ENCODE measurements around the genes RUVBL2 and PRRG2.

DNA sequence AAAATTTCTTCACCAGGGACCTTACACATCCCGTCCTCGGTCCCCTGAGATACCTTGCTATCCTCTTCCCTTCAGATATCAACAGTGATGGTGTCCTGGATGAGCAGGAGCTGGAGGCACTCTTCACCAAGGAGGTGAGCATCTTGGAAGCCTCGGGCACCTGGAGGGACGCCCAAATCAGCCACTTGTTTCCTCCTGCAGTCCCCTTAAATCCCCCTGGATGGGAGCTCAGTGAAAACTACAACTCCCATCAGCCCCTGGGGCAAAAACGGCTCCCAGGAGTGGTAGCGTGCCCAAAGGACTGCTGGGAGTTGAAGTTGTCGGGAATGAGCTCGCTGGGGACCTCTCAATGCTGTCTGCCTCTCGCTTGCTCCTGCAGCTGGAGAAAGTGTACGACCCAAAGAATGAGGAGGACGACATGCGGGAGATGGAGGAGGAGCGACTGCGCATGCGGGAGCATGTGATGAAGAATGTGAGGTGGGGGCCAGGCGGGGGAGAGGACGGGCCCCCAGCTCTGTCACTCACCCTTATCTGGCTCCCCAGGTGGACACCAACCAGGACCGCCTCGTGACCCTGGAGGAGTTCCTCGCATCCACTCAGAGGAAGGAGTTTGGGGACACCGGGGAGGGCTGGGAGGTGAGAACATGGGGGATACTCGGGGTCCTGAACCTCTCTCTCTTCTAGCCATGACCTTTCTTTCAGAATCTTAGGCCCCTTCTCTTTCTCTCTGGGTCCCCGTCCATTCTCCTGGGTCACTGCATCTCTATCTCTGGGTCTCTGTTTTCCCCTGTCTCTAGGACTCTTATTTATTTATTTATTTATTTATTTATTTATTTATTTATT, 14.6 kb upstream of the DHDH start:
- PRO-cap = no peak

DNA sequence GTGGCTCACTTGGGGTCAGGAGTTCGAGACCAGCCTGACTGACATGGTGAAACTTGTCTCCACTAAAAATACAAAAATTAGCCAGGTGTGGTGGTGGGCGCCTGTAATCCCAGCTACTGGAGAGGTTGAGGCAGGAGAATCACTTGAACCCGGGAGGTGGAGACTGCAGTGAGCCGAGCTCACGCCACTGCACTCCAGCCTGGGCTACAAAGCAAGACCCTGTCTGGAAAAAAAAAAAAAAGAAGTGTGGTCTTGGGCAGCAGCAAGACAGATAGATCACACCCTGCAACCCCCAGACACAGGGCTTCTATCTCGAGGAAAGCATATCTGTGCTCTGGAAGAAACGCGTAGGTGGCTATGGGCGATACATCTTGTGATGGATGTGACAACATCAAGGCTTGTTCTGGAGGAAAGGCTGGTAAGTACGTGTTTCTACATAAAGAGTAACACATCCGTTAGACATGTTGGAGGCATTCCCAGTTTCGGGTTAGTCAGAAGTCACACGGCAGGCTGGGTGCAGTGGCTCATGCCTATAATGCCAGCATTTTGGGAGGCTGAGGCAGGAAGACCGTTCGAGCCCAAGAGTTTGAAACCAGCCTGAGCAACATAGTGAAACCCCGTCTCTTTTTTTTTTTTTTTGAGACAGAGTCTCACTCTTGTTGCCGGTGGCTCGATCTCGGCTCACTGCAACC, 6.6 kb upstream of the DHDH start:
- PRO-cap = bidirectional peak, plus-strand start at position 494 of the sequence, minus-strand start at position 311 of the sequence

DNA sequence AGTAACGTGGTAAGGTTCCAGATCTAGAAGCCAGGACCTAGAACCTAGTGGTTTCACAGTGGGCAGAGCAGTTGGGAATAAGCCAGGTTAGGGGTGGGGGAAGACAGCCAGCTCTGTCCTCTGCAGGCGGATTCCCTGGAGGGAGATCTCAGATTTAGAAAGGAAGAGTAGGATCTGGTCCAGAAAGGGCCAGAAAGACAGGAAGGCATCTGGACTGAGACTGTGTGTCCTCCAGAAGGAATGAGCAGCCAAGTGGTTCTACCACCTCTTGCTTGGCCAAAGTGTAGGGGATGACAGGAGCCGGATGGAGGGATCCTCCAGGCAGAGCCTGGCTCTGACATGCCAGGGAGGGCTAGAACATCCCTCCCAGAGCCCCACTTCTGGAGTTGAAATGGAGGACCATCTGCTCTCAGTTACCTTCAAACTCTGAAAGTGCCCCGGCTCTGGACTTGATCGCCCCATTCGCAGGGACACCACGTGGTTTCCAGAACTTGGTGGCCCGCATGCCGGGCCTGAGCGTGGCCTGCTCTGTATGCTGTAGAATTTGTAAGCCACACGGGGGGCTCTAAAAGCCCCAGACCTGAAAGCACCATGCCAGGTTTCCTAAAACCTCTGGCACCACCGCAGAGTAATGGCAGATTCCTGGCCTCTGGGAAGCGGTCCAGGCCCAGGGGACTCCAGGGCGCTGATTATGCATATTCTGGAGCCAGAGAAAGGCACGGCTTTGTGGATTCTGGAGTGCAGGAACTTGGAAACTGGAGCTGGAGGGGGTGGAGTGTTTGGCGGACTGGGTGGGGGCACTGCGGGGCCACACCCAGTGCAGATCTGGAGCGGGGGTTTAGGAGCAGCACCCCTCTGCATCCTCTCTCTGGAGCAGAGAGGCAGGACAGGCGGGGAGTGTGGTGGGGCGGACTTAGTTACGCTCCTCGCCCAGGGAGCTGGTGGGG, 3.5 kb downstream of the FTL start:
- PRO-cap = no peak

DNA sequence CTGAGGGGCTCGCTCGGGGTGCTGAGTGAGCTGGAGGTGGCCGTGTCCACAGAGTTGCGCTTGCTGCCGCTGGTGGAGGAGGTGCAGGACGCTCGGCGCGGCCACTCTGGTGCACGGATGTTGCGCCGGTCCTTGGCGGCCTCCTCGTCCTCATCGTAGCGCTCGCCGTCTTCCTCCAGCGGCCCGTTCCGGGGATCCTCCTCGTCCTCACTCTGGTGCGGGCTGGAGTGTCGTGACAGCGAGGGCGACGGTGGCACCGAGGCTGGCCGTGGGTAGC, 4.2 kb downstream of the FTL start:
- PRO-cap = no peak

DNA sequence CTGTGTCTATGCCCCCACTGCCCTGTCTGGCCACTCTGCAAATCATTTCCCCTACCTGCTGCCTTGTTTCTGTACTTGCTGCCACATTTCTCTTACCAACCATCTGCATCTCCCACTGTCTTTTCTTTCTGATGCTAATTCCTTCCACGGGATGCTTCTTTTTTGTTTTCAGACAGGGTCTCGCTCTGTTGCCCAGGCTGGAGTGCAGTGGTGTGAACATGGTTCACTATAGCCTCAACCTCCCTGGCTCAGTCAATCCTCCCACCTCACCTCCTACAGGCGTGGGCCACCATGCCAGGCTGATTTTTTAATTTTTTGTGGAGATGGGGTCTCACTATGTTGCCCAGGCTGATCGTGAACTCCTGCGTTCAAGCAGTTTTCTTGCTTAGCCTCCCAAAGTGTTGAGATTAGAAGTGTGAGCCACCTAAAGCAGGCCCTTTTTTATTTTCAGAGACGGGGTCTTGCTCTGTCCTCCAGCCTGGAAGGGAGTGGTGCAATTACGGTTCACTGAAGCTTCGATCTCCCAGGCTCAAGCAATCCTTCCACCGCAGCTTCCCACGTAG, 4.8 kb downstream of the GYS1 start:
- PRO-cap = no peak

- PRO-cap = bidirectional peak, plus-strand start at chr19:48993508, minus-strand start at chr19:48993309; bidirectional peak, plus-strand start at chr19:48993825, minus-strand start at chr19:48993740
Measured at GRCh38 chr19:48993432-48994009, at the start of gene RUVBL2. TSS of gene RUVBL2 (plus strand) at chr19:48993887.

- PRO-cap = no peak
Measured at GRCh38 chr19:49013874-49014612, 2.8 kb downstream of the LHB start.

DNA sequence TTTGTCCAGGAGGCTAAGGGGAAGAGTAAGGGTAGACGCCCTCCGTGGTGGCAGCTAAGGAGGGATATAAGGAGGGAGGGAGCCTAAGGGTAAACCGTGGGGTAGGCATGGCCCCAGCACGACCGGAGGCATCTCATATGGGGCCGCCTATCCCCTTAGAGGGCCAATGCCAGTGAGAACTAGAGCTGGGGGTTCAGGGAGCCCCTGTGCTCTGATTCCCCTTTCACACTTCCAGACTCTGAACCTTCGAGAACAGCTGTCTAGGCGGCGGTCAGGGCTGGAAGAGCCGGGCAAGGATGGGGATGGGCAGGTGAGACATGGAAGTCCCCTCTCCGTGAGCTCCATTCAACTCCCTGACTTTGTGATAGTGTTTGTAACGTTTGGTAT, 10.4 kb downstream of the PPFIA3 start:
- PRO-cap = no peak

GRCh38 chr19:49133321-49134210, 14.2 kb downstream of the PPFIA3 start:
- PRO-cap = no peak

- PRO-cap = no peak
Measured at GRCh38 chr19:49155701-49156533, 721 bp upstream of the HRC start.

- PRO-cap = no peak
Measured at GRCh38 chr19:49160364-49160815, 2.8 kb downstream of the TRPM4 start.

DNA sequence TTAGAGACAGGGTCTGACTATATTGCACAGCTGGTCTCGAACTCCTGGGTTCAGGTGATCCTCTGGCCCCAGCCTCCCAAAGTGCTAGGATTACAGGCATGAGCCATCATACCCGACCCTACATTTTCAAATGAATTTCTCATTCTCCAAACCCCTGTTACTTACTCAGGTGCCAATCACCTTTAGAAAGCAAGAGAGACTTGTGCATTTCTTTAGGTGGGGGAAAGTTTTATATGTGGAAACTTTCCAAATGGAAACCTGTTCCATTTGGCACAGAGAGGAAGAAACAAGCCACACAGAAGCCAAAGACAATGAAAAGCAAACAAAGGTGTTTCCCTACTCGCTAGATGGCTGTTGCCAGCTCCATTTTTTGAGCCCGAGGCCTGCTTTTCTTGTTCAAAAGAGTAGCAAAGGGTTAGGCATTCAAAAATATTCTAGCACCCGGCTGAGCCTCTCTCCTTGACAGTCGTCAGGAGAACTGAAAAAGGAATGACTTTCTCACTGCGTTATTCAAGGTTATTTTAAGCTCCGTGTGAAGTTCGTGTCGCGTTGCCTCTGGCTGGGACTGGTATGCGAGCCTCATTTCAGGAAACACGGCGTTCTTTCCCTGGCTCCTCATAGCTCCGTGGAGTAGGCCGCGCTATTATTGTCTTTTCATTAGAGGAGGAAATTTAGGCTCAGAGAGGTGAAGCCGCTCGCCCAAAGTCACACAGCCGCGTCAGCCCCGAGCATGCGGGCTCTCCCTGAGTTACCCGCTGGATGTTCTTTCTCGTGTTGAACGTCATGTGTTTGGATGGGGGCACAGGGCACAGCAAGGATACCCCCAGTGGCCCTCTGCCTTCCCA, 7.6 kb downstream of the TRPM4 start:
- PRO-cap = no peak

DNA sequence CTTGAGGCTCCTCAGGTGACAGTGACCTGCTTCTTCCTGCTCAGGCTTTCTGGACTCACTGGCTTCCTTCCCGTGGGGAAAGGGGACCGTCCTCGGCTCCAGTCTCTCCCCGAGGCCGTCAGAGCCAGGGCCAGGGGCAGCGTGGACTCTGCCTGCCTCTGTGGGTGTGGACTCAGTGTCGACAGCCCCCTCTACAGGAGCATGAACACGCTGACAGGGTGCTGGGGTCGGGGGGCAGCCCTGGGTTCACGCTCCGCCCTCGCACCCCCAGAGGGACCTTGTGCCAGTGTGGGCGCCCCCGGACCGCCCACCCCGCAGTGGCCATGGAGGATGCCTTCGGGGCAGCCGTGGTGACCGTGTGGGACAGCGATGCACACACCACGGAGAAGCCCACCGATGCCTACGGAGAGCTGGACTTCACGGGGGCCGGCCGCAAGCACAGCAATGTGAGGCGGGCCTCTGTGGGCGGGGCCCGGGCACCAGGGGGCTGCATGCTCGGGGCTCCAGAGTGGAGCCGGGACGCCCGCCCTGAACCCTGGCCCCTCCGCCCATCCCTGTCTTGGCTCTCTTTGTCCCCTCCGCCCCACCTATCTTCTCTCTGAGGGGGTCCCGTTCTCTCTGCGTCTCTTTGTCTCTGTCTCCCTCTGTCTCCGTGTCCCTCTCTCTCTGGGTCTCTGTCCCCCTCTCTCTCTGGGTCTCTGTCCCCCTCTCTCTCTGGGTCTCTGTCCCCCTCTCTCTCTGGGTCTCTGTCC, 8.4 kb downstream of the TRPM4 start:
- PRO-cap = no peak

GRCh38 chr19:49331469-49332573, 3.4 kb upstream of the CD37 start:
- PRO-cap = no peak

DNA sequence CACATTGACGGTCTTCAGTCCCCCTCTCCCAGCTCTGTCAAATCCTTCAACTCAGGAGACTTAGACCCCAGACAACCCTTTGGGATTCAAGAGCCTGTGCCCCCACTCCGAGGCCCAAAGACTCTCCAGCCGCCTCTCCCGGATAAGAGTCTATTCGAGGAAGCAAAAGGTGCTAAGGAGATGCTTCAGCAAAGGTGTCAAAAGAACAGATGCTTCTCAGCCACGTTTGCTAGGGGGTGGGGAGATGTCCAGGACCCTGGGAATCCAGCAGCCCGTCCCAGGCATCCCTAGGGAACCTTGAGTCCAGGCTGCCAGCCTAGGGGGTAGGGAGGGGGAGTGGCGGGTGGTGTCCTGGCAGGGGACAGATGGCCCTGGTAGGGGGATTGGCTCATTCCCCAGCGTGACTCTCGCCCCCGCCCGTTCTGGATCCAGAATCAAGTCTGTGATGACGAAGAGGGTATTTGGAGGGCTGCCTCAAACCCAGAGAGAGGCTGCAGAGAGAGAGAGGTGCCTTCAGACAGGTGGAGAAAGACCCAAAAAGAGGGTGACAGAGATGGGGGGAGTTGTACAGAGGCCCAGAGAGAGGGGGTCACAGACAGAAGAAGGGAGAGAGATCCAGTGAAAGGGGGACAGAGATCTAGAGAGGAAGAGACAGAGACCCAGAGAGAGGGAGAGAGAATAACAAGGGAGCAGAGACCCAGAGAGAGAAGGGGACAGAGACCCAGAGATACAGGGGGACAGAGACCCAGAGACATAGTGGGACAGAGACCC, 4.1 kb downstream of the SLC17A7 start:
- PRO-cap = no peak

- PRO-cap = bidirectional peak, plus-strand start at chr19:49443127, minus-strand start at chr19:49443039
Measured at GRCh38 chr19:49442120-49443358, 1.2 kb upstream of the SLC17A7 start.

- PRO-cap = no peak
Measured at GRCh38 chr19:49488744-49489217, 1.4 kb downstream of the RPL13A start.

- PRO-cap = no peak
Measured at GRCh38 chr19:49517048-49517504, 4.6 kb downstream of the FCGRT start.

- PRO-cap = bidirectional peak, plus-strand start at chr19:49581333, minus-strand start at chr19:49581243
Measured at GRCh38 chr19:49580899-49581559, at the start of gene PRRG2. TSS of gene PRRG2 (plus strand) at chr19:49581316.

DNA sequence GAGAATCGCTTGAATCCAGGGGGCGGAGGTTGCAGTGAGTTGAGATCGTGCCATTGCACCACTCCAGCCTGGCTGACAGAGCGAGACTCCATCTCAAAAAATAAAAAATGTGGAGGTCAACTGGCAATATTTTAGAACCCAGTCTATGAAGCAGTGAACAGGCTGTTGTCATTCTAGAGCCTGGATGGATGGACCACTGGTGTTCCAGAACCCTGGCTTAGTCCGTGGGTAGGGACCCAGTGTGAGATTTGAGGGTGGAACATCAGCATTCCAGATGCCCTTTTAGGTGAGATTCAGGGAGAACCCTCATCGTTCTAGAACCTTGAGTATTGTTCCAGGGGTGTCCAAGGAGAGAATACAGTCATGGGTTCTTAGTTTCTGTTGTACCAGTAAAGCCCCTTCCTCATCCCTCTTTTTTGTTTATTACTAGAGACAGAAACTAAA, 12.2 kb downstream of the RRAS start:
- PRO-cap = no peak